M059J (cell line): ENCODE data around the genes EVX1, CREB5 and CHN2.

DNA sequence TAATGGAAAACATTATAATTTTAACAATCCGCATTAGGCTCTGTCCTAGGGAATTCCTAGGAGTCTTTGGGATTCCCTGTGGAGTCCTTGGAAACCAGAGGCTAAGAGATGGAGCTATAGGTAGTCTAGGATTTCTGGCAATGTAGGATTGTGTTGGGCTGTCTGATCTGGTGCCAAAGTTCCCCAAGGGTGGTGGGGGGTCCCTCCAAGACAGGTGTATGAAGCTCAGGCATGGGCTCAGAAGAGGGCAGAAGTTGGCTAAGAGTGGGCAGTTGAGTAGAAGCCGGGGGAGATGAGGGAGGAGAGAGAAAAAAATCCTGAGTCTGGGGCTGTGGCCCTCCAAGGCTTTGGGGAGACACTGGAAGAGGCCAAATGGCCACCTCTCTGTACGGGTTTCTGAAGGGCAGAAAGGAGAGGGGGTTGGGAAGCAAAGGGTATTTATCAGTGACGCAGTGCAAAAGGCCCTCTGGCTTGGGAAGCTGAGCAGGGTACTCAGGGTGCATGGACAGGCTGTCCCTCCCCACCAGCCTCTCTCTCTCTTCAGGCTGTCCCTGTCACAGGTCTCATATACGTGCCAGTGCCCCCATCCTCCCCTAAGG, 988 bp downstream of the HOXA6 start:
- RAMPAGE, long total RNA: no peak

DNA sequence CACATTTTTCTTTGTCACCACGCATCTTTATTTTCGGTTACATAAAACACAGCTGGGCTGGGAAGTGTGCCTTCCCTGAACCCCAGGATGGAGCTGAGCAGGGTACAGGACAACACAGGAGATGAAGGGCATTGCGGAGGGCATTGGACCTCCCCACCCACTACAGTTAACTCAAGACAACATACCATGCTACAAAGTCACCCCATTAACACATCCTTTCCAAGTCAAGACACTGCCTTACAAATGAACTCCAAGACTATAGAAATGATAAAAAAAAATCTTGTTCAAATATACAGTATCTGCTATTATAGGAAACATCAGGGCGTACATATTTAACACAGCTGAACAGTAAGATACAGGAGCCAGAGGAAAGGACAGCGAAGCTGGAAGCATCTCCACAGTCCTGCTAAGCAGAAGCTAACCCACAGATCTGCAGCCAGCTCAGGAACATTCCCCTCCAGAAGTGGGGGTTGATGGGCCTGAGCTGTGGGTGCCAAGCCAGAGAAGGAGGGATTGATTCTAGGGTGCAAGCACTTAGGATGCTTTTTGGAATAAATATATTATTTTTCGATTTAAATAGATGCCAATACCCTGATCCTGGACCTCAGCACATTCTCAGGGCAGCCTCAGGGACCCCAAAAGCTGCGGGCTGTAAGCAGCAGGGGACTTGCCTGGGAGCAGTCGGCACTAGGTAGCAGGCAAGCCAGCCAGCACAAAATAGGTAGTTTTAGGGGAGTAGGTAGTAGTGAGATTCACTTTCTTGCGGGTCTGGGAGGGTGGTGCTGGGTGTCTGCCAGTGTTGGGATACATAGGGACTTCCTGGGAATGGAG, 1.5 kb upstream of the HOXA3 start:
- RAMPAGE, long total RNA: no peak

DNA sequence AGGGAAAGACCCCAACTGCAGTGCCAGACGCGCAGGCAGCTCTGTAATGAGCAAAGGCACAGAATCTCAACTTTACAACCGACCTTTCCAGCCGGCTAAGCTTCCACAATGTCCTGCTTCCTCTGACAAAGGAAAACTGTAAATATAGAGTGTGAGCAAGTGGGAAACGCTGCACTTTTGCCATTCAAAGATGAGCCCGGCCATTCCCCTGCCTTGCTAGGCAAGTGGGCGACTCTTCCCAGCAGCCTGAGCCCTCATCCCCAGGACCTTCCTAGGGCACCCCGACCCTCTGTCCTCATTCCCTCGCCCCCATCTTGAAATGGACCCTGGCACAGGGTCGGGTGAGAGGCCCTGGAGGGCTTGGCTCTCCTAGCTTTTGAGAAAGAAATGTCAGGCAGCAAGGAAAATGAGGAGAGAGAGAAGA, 1.1 kb downstream of the HOXA7 start:
- RAMPAGE, long total RNA: no peak

- RAMPAGE, long total RNA: no peak
Observed at GRCh38 chr7:27193931-27194184, 6.0 kb downstream of the HOXA13 start.

- RAMPAGE, long total RNA: no peak
Observed at GRCh38 chr7:27242375-27242913, at the start of gene EVX1. TSS of gene EVX1 (plus strand) at chr7:27242802.

DNA sequence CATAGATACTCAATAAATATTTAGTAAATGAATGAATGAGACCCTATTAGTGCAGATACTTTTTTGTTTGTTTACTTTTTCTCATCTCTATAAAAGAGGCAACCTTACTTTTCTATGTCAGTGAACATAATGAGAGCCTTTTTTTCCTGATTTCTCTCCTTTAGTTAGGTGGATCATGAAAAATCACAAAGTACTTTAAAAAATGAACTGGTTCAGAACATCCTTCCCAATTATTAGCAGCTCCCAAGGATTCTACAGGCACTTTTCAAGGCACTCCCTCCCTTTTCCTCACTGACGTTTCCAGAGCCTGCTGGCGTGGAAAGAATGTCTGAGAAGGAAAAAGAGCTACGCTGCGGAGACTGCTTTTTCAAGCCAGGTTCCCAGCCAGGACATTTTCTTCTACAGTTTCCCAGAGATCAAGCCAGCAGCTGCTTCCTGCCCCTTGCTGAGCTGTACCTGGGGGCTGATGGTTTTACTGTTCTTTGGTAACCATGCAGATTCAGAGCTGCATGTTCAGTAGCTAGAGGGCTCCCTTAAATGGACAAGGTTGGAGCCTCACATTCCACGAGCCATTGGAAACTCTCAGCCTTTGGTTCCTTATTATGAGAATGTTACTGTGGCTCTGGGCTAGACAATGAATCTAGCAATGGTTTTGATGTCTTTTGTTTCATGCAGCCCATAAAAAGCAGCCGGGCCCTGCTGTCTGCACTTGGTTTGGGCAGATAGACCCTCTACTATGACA, 133.3 kb downstream of the EVX1 start:
- RAMPAGE, long total RNA: no peak

DNA sequence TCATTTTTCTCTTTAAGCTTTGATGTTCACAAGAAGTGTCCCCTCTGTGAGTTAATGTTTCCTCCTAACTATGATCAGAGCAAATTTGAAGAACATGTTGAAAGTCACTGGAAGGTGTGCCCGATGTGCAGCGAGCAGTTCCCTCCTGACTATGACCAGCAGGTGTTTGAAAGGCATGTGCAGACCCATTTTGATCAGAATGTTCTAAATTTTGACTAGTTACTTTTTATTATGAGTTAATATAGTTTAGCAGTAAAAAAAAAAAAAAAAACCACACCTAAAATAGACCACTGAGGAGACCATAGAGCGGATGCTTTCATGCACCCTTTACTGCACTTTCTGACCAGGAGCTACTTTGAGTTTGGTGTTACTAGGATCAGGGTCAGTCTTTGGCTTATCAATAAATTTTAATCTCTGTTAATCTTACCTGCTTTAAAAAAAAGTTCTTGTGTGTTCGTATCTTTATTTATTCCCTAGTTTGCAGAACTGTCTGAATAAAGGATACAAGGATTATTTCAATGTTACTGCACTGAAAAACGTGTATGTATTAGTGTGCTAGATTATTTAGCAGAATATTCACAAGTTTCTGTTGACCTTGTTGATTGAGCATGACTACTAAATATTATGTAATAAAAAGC, 88.8 kb downstream of the TAX1BP1 start:
- RAMPAGE, long total RNA: no peak

DNA sequence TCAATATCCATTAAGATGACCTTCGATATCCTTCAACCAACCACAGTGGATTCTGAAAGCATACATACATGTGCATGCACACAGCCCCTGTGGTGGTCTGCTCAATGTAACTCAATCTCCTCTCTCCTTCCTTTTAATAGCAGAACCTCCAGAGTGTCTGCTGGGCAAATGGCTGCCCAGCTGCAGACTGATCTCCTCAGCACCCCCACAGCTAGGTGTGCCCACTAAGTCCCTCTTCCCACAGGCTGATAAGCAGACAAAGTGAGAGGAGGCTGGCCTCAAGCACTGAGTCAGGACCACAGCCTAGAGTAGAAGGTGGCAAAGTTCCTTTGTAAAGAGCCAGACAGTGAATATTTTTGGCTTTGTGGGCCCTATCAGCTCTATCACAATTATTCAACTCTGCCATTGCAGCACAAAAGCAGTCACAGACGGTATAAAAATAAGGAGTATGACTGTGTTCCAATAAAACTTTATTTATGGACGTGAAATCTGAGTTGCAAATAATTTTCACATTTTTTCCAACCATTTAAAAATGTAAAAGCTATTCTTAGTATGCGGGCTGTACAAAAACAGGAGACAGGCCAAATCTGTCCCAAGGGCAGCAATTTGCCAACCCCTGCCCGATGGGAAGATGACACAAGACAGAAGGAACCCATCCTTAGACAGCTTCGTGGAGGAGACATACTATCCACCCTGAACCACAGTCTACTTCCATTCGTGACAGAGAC, 23.4 kb downstream of the JAZF1 start:
- RAMPAGE, long total RNA: no peak

- RAMPAGE, long total RNA: no peak
Observed at GRCh38 chr7:28410818-28411802, 1.2 kb upstream of the CREB5 start.

GRCh38 chr7:28412137-28412748, at the start of gene CREB5:
TSS of gene CREB5 (plus strand) at chr7:28412518.
- RAMPAGE, long total RNA: no peak

GRCh38 chr7:28619234-28619683, 206.9 kb downstream of the CREB5 start:
- RAMPAGE, long total RNA: no peak

GRCh38 chr7:28621501-28621897, 209.2 kb downstream of the CREB5 start:
- RAMPAGE, long total RNA: no peak

DNA sequence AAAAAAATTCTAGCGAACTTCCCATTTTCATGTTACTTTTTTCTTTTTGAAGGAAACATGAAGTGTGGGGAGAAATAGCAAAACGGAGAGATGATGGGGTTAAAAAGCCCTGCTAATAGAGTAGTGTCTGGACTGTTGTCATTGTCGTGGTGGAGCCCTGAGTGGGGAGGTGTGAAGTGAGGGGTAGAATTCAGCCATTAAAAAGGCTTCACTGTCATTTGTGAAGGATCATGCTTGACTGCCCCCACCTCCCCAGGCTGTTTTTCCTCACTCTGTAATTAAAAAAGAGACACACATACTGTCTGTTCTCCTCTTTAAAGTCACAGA, 272.4 kb downstream of the CREB5 start:
- RAMPAGE, long total RNA: no peak

GRCh38 chr7:28732627-28732809, 225.6 kb downstream of the TRIL start:
- RAMPAGE, long total RNA: no peak

GRCh38 chr7:28804081-28804729, 153.9 kb downstream of the TRIL start:
- RAMPAGE, long total RNA: no peak

GRCh38 chr7:28988996-28989402, 30.9 kb upstream of the TRIL start:
- RAMPAGE, long total RNA: no peak

GRCh38 chr7:29192815-29193185, 1.8 kb upstream of the CHN2 start:
- RAMPAGE, long total RNA: no peak

DNA sequence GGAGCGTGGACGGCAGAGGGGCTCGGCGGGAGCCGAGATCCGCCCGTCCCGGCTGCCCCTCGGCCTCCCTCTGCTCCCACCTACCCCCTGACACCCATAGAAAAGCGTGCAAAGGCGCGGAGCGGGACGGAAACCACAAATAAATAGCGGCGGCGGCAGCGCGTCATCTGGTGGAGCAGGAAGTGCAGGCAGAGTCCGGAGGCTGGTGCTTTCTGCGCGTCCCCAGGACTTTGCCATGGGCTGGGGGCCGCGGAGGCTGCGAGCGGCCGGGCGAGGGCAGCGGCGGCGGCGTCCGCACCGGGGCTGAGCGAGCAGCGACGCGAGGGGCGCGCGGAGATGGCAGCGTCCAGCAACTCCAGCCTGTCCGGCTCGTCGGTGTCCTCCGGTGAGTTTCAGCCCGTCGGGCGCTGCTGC, at the start of gene CHN2:
TSS of gene CHN2 (plus strand) at position 170 of the 414 bp plus-strand sequence.
- RAMPAGE, long total RNA: no peak

DNA sequence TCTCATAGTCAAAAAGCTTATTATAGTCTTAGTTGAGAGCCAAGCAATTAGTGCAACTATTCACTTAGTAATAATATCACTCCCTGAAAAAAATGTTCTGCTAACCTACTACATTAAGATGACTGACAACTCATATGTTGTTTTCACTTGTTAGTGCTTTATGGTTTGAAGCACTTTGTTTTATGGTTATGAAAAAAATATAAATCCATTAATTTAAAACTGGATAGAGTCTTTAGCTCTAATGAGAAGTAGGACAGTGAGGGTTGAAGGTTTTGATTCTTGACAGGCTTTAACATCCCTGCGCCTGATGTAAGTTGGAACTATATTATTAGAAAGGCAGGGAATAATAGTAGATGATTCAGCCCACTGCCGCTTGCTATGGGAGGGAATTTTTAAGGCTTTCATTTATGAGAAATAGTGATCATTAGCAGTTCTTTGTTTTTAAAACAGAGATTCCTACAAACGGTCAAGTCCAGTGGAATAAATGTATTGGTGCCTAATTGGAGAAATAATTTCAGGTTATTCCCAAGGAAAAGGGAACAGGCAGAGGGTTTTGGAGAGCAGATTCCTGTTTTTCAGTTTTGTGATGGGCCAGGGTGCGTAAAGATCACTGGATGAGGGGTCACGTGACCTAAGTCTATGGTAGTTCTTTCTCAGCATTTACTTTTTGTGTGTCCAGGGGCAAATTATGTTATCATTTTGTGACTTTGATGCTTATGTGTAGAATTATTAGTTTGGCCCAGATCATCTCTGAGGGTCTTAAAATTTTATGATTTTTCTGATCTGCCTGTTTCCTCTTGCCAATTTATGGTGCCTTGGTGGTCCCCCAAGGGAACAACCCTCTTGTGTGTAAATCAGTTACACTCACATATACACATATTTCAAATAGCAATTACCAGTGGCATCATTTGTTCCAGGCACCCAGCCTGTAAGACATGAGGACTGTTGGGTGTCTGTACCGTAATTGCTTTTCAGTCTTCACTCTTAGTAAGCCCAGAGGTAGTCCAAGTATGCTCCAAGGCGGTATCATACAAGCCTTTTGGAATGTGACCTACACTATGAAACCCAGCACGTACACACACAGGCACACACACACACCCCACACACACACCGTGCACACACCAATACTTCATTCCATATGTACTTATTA, 15.1 kb downstream of the CHN2 start:
- RAMPAGE, long total RNA: no peak

DNA sequence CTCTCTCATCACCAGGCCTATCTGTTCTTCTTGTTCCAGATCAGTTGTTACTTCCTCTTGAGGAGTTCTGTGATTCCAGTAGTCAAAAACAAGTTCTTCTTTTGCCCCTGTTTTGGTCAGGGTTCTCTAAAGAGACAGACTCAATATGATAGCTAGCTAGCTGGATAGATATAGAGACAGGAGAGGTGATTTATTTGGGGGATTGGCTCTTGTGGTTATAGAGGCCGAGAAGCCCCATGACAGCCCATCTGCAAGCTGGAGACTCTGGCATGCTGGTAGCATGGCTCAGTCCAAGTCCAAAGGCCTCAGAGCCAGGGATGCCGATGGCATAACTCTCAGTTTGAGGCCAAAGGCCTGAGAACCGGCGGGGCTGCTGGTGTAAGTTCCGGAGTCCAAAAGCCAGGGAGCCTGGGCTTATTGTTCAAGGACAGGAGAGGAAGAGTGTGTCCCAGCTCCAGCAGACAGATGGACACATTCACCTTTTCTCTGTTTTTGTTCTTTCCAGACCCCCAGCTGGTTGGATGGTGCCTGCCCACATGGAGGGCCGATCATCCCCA, 54.4 kb downstream of the CHN2 start:
- RAMPAGE, long total RNA: no peak